WTC11 (cell line): ENCODE results near the genes MARF1 and NPIPA7.

- PRO-cap: no peak
Observed at GRCh38 chr16:14667444-14668390, 26.4 kb downstream of the PLA2G10 start.

GRCh38 chr16:15057787-15058167 is 1.9 kb upstream of the NTAN1 start:
- PRO-cap: no peak

- PRO-cap: no peak
Observed at GRCh38 chr16:15257024-15257429, 121.1 kb downstream of the NPIPA5 start.

DNA sequence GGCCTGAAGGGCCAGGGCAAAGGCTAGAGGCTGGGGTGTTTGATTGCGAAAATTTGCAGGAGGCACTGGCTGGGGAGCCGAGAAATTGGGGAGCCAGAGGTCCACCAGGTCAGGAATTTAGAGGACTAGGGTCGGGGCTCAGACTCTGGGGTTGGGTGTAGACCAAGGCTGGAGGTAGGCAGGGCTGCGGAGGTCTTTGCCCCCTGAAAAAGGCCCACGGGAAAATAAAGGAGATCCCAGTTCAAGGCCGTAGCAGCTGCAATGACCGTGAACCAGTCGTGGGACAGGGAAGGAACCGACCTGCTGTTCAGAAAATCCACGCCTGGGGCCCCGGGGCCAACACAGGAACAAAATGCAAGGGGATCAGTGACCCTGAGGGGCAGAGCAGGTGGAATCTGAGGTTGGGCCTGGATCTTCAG is 813 bp downstream of the MPV17L start:
- PRO-cap: no peak

DNA sequence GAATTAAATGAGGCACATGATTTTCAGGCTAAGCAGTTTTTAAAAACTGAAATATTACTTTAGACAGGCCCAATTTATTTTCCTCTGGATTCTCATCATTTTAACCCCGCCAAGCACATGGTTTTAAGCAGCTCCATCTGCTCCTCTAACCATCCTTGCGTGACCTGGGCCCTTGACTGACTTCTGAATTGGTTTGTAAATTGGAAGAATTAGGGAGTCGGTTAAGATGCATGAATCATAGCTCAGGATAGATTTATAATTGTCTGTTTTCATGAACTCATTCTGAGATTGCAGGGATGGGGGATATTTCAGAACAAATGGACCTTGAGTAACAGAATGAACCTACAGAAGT is 59.4 kb downstream of the BMERB1 start:
- PRO-cap: no peak

GRCh38 chr16:15642931-15643777 is at the start of gene MARF1:
MARF1 (minus strand) TSS chr16:15643154.
- PRO-cap: bidirectional peak, plus-strand start at chr16:15643267, minus-strand start at chr16:15643045

GRCh38 chr16:15653269-15653744 is 3.3 kb downstream of the NDE1 start:
- PRO-cap: no peak

- PRO-cap: no peak
Observed at GRCh38 chr16:15717113-15717486, 67.1 kb downstream of the NDE1 start.

DNA sequence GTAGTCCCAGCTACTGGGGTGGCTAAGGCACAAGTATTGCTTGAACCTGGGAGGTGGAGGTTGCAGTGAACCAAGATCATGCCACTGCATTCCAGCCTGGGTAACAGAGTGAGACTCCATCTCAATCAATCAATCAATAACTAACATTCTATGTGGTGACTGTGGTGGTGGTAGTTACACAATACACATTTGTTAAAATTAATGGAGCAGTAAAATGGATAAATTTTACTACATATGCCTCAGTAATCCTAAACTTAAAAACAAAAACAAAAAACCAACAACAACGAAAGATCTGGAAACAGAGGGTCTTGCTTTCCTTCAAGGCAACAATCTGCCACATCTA is 78.0 kb downstream of the NDE1 start:
- PRO-cap: no peak

GRCh38 chr16:15775966-15776671 is 80.7 kb downstream of the MYH11 start:
- PRO-cap: no peak

DNA sequence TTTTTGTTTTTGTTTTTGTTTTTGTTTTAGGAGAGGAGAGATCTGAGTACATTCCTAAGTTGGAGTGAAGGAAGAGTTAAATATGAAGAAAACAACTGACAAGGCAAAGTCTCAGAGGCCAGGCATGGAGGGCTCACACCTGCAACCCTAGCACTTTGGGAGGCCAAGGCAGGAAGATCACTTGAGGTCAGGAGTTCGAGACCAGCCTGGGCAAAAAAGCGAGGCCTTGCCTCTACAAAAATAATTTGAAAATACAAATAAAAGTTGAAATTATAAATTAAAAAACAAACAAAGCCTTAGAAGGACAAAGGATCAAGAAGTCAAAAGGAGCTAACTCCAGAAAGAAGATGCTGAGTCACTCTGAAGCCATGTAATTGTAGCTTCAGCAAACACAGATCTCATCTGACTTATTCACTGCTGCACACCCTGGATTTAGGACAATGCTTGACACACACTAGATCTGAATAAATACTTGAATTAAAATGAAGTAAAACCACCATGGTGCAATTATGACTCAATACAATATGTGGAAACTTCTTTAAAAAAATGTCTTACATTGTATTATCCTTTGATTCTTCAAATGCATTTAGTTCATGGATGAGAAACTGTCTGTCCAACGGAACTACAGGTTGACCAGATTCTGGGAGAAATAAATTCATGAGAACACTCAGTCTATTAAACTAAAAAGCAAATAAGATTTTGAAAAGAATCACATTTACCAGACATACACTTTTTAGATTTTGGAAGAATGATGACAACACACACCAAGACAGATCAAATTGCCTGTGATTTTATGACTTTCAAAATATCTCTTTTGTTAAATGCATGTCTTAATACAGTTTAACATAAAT is 8.9 kb downstream of the CEP20 start:
- PRO-cap: no peak

DNA sequence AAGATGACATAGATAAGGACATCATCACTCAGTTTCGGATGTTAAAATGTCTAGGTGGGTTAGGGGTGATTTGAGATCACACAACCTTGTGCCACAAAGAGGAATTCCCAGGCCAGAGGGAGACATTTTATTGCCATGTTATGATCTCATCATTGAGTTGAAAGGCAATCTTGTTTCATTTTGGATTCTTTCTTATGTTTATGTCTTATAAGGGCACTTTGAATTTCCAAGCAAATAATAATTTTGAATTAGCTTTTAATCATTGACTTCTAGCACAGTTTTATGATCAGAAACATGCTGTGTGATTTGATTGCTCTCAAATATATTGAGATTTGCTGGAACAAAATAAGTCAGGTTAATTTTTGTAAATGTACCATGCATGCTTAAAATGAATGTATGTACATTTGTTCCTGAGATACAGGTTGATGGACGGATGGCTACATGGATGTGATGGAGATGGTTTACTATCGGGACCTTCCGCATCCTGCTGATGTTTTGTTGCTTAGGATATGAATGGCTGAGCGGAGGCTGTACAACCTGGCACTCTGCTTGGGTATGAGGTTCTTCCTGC is at the start of gene NPIPA7:
Gene NPIPA7 (plus strand): TSS at position 386 of the 571 bp plus-strand sequence.
- PRO-cap: no peak

DNA sequence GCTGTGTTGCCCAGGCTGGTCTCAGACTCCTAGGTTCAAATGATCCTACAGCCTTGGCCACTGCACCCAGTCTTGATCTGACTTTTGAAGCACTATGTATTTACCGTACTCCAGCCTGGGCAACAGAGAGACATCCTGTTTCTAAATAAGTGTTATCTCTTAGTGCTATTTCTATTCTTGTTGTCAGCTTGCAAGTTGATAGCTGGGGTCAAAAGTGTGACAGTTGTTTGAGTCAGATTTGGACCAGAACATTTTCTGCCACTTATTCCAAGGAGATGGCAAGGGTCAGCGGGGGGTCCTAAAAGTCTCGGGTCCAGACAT is 486.5 kb downstream of the NPIPA7 start:
- PRO-cap: no peak

- PRO-cap: no peak
Observed at GRCh38 chr16:17147989-17148696, 322.6 kb downstream of the XYLT1 start.

- PRO-cap: no peak
Observed at GRCh38 chr16:17258907-17259663, 211.7 kb downstream of the XYLT1 start.

- PRO-cap: no peak
Observed at GRCh38 chr16:17312091-17312410, 158.7 kb downstream of the XYLT1 start.

DNA sequence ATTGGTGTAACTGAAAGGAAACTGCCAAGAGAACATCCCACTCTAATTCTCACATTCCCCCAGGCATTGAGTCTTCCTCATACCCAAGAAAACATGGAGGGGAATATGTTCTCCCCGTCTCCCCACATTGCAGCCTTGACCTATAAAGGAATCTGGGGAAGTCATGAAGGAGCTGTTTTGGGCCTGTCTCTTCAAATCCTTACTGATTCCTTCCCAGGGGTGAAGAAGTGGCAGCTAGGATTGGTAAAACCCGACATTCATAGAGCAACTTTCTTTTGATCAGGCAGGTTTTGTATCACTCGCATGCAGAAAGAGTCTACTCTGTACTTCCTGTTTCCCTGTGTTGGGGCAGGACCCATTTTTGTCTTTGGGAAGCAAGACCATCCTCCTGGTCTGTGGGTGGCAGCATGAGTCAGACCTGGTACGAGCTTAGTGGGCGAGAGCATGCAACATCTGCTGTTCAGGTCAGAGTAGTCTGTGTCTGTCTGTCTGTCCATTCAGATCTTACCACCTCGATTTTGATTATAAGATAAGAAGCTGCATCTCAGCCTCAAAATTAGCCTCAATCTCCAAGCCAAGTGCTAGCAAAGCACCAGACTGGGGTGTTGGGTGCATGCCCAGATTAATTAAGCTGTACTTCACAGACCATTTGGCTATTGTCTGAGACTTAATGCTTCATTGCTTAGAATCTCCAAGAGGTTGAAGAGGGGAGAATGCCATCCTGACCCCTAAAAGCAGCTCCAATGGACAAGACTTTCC is 111.0 kb downstream of the XYLT1 start:
- PRO-cap: no peak

DNA sequence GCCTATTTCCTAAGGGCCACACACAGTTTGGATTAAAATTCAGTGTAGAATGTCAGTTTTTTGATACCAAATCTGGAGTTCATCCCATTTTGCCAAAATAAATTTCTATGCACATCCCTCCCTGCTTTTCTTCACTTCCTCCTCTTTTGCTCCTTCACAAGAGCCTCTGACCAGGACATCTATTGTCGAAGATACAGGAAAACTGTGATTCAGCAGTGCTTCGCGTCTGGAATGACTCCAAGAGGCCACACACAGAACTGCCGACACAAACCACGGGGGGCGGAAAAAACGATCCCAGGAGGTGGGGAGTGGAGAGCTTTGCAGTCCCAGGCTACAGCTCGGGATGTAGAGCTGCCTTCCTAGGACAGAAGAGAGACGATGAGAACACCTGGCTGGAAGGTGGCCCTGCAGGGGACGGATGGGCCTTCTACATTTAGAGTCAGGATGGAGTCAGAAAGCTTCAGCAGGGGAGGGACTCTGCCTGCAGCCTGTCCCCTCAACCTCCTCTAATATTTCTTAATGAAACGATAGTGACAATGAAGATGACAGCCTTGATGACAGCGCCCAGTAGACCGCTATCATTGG is 102.8 kb downstream of the XYLT1 start:
- PRO-cap: unidirectional peak, plus-strand start at position 321 of the sequence

DNA sequence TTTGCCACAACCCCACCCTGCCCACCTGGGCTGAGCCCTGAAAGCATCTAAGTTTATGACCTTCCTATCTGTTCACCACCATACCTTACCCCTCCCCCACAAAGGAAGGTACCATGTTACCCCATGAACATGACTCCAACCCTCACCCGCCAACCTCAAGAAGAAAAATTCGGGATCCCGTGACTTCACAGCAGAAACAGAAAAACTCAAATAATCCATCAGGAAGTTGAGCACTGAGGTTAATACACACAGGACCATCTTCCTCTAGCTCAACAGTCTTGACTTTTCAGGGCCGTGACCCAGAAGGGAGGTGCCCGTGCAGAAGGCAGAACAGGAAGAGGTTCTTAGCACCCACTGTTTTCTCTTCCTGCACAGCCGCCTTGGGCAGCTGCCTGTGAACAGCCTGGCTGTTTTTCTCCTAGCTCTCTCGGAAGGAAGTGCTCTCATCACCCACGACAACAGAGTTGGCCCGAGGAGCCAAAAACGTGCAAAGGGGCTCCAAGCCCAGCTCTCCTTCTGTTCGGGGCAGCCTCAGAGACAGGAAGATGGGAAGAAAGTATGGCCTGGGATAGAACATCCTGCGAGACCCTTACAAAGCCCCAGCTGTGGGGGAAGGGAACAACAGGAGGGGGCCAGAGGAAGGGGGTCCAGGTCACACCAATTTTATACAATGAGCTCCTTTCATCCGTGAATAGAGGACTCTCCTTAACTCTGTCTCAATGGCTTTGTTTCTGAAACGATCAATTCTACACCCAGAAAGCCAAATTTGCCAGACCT is 101.1 kb downstream of the XYLT1 start:
- PRO-cap: no peak

DNA sequence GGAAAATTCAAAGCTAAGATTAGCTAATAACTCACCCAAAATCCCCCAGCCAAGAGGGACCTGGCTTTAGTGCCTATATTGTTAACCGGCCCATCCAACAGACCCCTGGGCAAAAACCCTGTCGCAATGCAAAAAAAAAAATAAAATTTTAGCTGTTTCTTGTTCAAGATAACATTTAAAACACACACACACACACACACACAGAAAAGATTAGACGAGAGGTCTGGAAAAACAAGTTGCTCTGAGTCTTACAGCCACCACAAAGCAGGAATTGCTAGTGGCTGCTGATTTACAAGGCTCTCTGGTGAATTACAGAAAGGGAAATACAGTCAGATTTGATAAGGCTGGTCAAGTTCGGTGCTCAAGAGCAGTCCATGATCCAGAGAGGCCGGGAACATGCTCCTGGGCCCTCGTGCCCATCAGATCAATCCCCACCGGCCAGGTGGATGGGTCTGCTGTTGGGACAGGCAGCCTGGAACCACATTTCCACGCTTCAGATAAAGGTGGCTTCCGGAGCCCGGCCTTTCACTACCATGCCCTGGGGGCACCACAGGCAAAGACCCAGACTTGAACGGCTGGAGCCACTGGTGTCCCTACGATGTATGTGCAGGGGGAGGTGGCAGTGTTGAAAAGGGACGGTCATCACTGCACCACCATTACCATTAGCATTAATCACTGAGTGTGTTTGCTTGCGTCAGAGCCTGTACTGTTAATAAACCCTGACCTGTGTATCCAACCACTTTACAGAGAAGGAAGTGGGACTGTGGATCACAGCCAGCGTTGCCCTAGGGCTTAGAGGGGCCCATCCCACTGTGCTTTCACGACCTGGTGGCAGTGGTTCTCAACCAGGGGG is 95.2 kb downstream of the XYLT1 start:
- PRO-cap: no peak